Bronchial epithelial cell (primary cell): ENCODE measurements around a stretch of chr2.

GRCh38 chr2:44952019-44952641, 10.6 kb downstream of the SIX3 start:
- RRBS, 2 experiments, result 3% methylated on average over 24 of the region's 49 CpGs

DNA sequence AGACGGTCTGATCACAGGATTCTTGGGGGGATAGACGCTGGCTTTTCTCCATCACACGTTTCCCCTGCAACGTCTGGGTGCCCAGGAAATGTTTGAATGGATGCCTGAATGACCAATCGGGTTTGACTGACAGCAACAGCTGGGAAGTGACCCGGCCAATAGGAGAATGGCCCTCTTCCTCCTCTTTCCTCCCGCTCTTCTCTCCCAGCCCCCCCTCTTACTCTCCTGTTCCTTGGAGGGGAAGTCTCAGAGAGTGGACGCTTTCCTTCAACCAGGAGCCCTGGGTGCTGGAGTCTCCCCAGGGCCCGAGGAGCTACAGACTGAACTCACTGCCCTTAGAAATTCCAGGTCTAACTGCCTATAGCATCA, 5.2 kb upstream of the SIX2 start:
- RRBS, 2 experiments, result no CpG with 5 or more reads among the region's 9 CpGs

GRCh38 chr2:45643484-45644109, 7.9 kb upstream of the PRKCE start:
- RRBS, 2 experiments, result 4% methylated on average over 9 of the region's 43 CpGs; no CpG with 5 or more reads in 1 of the 2 experiments

- RRBS, 2 experiments, result 0% methylated on average over 2 of the region's 7 CpGs; no CpG with 5 or more reads in 1 of the 2 experiments
These were observed 23.9 kb downstream of the PRKCE start for GRCh38 chr2:45675249-45675934.

- RRBS, 2 experiments, result no CpG with 5 or more reads among the region's 7 CpGs
These were observed 220.8 kb downstream of the PRKCE start for GRCh38 chr2:45872064-45872858.

GRCh38 chr2:45916714-45917272, 265.3 kb downstream of the PRKCE start:
- RRBS, 2 experiments, result no CpG with 5 or more reads among the region's 14 CpGs

GRCh38 chr2:45923376-45924510, 272.3 kb downstream of the PRKCE start:
- RRBS, 2 experiments, result no CpG with 5 or more reads among the region's 11 CpGs

- RRBS, 2 experiments, result no CpG with 5 or more reads among the region's 9 CpGs
These were observed 275.3 kb downstream of the PRKCE start for GRCh38 chr2:45926575-45927453.

GRCh38 chr2:46029237-46030358, 267.6 kb upstream of the EPAS1 start:
- RRBS, 2 experiments, result no CpG with 5 or more reads among the region's 8 CpGs

DNA sequence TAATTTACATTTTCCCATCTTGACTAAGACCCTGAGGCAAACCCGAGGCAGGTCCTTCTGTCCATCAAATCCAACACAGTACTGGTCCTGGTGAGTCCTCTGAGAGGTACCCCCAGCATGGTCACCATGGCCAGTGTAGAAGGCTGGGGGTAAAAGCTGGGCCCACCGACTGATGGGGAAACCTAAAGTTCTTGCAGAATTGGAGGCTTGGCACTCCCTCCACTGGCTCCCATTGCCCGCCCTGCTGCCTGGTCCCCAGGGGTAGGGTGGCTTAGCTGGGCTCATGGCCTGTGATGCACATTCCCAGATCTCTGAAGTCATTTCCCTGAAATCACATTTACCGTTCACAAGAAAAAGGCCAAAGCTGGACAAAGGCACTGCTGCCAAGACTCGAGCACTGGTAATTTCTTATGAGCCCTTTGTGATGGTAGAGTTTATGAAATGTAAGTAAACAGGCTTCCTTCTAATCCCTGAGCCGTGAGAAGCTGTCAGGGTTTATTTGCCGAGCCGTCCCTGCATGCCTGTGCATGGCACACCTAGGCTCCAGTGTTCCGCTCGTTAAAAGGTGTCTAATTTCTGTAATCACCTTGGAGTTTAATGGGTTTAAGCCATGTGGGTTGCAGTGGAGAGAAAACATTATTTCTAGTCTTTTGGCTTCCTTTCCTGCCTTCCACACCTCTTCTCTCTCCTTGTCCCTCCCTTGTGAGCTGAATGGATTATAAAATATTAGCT, 247.2 kb upstream of the EPAS1 start:
- RRBS, 2 experiments, result no CpG with 5 or more reads among the region's 10 CpGs

DNA sequence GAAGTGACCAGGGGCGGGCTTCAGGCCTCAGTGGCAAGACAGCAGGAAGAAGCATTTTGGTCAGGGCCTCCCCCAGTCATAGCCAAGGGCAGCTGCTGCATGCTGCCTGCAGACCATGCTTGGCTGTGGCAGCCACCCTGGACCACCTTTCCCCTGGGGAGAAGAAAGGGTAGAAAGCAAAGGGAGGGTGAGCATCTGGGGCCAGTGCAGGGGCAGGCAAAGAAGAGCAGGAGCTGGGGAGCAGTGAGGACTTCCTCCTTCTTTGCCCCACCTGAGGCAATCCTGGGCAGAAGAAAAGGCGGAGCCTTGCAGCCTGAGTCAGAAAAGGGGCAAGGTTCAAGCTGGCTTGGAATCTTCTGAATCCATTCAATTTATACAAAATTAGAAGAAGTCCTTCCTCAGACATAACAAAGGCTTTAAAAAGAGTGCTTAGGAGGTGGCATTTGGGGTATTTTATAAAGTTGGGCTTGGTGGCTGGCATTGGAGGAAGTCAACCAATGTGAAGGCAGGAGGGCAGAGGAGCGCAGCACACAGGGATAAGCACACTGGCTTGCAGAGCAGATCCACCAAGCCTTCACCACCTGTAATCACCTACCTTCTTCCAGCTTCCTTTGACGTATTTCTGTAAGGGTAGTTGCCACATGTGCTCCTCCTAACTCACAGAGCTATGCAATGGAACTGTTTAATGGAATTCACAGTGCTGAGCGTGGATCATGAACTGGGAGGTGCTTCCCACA, 154.5 kb upstream of the EPAS1 start:
- RRBS, 2 experiments, result no CpG with 5 or more reads among the region's 5 CpGs

DNA sequence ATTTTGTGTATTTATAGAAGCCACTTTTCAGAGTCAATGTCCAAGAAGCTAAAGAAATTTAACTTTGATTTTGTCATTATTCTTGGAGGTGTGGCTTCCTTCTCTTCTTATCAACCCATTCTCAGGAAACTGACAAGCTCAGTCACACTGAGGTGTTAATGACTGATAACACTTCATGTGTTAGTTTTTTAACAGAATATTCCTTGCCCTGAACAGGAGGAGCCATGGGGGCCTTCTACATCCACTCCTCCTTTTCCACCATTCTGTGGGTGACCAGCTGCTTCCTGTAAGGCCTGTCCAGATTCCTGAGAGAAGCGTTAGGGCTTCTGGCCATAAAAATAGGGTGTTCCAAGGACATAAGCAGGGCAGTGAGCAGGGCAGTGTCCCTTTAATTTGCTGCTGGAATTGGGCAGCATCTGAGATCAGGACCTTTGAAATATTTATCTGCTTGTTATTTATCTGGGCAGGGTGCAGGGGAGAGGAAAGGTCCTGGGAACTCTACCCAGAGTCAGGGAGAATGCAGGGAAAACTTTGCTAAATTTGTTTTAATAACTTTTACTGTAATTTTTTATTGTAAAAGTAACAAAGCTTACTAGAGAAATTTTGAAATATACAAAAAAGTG, 37.8 kb upstream of the EPAS1 start:
- RRBS, 2 experiments, result no CpG with 5 or more reads among the region's 1 CpG

GRCh38 chr2:46352518-46353307, 55.5 kb downstream of the EPAS1 start:
- RRBS, 2 experiments, result no CpG with 5 or more reads among the region's 16 CpGs

- RRBS, 2 experiments, result no CpG with 5 or more reads among the region's 1 CpG
These were observed 66.7 kb downstream of the EPAS1 start for GRCh38 chr2:46363917-46364209.

GRCh38 chr2:46497757-46498307, 44.5 kb upstream of the RHOQ start:
- RRBS, 2 experiments, result no CpG with 5 or more reads among the region's 6 CpGs

DNA sequence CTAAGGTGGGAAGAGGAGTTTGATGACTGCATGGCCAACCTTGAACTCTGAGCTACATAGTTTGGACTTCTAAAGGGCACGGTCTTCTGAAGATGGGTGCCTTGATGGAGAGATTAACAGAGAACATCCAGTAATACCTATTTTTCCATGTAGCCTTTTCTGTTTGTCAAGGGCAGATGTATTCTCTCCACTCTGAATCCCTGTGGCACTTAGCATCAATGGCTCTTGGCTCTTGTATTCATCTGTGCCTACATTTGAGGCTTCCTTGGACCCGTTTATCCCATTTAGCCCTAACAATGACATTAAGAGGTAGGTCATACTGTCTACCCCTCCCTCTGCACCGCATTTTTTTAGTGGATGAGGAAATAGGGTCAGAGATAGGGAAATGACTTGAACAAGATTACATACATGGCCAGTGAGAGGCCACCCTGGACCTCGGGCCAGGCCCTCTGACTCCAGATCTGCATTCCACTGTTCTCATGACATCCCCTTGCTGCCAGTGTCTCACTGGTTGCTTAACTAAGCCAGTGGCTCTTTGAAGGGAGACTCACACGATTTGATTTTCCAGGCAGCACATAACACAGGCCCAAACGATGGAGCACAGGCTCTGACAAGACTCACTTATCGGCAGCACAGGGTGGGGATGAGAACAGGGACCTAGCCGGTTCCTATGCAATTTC, 19.2 kb upstream of the ATP6V1E2 start:
- RRBS, 2 experiments, result no CpG with 5 or more reads among the region's 8 CpGs

DNA sequence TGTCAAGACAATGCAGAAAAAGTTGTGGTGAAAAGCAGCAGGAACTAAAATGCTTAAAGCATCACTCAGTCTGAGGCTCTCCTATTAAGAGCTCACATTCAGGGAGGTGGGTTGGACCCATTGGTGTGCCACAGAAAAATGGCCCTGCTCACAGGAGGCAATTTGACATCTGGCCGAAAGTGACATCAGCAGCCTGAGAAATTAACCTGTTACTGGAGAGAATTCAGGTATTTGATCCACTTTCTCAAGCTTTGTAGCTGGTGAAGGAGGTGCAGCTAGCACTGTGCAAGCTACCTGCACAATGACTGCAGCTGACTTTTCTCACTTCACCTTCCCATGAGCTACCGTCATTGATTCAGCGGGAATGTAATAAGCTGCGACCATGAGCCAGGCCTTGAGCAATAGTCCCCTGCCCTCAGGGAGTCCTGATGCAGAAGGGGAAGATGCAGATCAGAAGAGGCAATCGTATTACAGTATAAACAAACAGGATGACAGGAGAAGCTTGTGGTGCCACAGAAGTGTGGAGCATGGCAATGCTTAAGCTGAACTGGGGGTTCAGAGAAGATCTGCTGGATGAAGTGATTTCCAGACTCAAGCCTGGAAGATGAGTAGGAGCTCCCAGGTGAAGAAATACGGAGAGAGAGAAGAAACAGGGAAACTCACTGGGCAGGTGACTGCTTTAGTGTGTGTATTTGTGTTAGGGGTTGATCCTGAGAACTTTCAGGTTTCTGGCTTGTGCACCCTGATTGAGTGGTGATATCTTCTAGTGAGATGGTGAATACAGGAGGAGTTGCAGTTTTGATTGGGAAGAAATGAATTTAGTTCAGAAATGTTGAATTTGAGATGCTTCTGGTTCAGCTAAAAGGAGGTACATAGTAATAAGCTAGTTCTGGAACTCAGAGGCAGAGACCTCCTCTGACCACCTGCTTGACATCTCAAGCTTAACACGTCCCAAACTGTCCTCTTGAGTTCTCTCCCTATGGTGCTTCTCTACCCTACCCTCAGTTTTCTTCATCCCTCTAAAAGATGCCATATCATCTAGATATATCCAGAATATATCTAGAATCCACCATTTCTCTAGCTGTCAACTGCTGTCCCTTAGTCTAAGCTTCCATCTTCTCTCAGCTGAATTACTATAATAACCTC, 23.4 kb upstream of the ATP6V1E2 start:
- RRBS, 2 experiments, result no CpG with 5 or more reads among the region's 7 CpGs

DNA sequence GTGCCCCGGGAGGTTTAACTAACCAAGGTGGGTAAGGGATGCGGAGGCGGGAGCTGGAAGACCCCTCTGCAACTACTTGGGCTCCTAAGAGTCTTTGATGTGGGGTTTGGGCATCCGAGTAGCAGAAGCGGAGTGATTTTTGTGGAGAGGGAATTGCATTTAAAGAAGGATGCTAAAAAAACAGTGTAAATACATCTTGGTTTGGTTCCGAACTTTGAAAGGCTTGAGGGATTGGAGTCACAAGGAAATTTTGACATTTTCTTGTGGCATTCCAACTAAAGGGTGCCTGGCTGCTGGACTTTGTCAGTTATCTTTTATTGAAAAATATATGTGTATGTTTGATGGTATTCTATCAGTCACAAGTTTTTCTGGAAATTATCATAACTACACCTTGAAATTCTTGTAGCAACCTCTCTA, 902 bp downstream of the SOCS5 start:
- RRBS, 2 experiments, result no CpG with 5 or more reads among the region's 6 CpGs

DNA sequence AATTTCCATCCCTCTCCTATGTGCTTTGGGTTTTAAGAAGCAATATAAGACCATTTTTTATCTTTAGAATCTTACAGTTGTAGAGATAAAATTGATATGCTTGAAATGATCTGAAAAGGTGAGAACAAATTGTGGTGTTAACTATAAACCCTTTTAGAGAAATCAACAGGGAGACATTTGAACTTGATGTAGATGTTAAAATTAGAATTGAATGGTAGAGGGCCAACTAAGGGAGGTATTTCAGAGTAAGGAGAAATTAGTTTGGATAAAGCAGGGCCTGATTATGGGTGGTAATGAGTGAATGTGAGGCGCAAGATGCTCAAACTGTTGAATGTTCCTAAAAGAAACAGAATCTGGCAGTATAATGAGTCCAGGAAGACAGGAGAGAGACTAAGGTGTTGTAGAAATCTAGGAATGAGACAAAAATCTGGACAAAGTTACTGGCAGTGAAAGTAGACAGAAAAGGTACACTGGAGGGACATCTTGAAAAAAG, 38.8 kb downstream of the SOCS5 start:
- RRBS, 2 experiments, result no CpG with 5 or more reads among the region's 1 CpG